Airway epithelial cell (primary cell): Measurements from ENCODE around the gene MRPS10.

- RAMPAGE, long total RNA: no peak
These were observed 35.4 kb upstream of the MDFI start for GRCh38 chr6:41602745-41603426.

GRCh38 chr6:41730868-41731496 lies 4.4 kb downstream of the TFEB start:
- RAMPAGE, long total RNA: no peak

DNA sequence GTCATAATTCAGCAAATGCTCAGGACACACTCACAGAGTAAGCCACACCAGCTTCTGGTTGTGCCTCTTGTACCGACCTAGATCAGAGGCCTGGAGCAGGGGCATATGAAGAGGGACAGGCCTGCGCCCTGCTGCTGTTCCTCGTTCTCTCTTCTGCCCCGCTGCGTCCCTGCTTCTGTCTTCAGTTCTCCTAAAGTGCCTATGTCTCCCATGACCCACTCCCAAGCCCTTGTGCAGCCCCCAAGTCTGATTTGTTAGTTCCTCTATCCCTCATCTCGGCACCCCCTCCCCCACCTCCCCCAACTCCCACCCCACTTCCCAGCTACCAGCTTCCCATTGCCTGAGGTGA lies 1.0 kb upstream of the PGC start:
- RAMPAGE, long total RNA: no peak

DNA sequence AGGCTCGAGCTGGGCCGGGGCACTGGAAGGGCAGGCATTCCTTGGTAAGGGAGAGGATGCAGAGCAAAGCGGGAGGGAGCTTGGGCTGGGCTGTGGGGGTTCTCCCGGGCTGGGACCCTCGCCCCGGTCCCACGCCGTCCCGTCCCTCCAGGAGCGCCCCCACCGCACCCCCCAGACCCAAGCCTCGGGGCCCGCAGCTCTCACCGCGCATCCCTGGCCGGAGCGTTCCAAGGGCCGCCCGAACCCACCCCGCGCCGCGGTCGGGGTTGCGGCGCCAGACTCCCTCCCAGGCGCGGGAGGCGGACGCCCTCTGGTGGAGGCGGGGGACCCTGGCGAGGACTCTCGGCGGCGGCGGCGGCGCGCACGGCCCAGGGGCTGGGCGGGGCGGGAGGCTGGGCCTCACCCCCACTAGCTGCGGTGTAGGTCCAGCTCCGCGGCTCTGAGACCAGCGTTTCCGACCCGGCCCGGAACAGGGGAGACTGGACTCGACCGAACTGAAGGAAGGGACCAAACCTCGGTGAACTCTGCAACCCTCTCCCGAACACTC lies 1.1 kb upstream of the TOMM6 start:
- RAMPAGE, long total RNA: no peak

DNA sequence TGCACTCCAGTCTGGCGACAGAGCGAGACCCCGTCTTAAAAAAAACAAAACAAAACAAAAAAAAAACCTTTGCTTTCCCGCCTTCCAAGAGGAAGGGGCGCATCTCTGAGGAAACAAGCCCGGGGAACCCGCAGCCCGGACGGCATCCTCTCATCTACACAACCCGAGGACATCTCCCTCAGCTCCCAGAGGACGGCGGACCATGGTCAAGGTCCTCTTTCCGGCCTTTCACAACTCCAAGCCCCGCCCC lies 281 bp downstream of the MED20 start:
- RAMPAGE, long total RNA: no peak

- RAMPAGE, long total RNA: no peak
These were observed 38.0 kb downstream of the C6orf132 start for GRCh38 chr6:42103935-42105255.

DNA sequence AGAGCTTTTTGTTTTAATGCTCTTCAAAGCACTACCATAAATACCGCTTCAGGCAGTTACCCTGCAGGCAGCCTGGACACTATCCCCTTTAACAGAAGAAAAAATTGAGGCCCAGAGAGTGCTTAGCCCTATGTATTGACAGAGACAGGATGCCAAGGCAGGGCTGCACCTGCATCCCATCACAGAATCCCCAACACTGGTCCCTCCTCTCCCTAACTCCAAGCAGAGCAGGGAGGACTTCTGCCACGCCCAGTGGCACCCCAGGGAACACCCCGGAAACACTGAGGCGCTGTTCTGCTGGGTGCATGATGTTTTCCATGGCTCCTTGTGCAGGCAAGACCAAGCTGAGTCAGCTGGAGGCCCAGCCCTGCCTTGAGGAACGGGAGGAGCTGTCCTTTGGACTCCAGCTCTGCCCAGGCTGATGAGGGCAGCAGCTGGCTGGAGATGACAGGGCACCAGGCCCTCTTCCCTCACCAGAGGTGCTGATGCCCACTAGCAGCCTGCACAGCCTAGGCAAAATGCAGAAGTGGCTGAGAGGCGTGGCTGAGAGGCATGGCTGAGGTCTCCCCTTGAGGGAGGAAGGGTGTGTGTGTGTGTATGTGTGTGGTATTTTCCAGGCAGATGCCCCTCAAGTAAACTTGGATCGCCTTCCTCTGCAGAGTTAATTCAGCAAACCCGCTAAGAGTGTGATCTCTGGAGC lies 2.5 kb downstream of the C6orf132 start:
- RAMPAGE, long total RNA: no peak

GRCh38 chr6:42197892-42198602 lies 3.3 kb upstream of the GUCA1B start:
- RAMPAGE, long total RNA: no peak

GRCh38 chr6:42217762-42218111 lies at the start of gene MRPS10:
Gene MRPS10, minus strand, starts transcription at chr6:42217861.
- RAMPAGE, long total RNA: start-site peak on the minus strand at chr6:42217850-42217875, 2,108 and 960 reads in 2 replicates

DNA sequence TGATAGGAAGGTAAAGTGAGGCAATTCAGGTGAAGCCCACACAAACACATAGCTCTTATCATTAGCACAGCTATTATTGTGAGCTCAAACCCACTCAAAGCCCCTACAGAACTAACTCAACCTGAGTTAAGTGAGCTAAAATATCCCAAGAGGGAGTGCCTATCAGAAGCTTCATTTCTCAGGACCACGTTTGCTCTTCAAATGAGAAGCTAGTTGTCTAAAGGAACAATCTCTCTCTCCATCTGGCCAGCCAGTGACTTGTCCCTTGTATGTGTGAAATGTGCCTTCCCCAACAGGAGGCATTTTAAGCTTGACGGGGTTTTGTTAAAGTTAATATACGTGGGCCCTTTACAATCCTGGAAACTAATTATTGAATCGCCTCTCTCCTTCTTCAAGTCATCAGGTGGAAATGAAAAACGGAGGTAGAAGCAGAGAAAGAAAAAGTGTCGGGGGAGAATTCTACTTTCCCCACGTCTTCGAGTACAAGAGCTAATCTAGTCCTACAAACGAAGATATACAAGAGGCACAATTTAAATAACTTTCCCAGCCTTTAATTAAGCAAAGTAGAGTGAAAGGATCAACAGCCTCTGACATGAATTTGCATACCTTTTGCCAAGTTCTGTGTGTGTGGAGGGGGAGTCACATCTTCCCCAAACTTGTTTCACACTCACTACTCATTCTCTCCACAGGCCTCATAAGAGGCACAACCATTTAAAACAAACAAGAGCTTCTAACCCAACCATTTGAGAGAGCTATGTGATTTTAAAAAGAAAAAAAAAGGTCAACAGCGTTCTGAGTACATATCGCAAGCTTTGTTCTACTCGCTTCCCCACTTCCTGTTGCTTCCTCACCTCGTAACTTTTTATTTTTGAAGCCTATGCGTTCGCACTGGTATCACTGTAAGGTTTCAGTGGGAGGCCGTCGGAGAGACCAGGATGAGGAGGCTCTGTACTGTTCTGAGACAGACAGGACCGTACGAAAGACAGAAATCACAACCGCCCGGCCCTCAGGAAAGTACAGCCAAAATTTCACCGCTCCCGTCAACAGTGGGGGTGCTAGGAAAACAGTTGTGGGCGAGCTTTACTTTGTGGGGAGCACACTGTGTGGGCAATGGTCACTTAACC lies 61.7 kb downstream of the TRERF1 start:
- RAMPAGE, long total RNA: no peak

GRCh38 chr6:42403100-42403934 lies 48.4 kb downstream of the TRERF1 start:
- RAMPAGE, long total RNA: no peak

DNA sequence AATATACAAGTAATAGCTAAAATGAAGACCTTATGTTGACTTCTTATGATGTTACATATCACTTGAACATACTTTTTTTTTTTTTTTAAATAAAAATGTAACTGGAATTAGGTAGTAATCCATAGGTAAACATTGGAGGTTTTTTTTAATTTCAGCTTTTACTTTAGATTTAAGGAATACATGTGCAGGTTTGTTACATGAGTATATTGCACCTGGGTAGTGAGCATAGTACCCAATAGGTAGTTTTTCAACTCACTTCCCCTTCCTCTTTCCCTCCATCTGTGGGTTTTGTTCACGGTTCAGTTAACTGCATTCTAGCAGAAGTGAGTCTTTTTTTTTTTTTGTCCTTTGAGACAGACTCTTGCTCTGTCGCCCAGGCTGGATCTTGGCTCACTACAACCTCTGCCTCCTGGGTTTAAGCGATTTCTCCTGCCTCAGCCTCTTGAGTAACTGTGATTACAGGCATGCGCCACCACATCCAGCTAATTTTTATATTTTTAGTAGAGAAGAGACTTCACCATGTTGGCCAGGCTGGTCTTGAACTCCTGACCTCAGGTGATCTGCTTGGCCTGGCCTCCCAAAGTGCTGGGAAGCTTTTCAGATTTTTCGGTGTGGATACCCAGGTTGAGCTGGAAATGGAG lies 8.7 kb downstream of the UBR2 start:
- RAMPAGE, long total RNA: no peak

- RAMPAGE, long total RNA: no peak
These were observed 24.5 kb downstream of the PRPH2 start for GRCh38 chr6:42697794-42698336.

DNA sequence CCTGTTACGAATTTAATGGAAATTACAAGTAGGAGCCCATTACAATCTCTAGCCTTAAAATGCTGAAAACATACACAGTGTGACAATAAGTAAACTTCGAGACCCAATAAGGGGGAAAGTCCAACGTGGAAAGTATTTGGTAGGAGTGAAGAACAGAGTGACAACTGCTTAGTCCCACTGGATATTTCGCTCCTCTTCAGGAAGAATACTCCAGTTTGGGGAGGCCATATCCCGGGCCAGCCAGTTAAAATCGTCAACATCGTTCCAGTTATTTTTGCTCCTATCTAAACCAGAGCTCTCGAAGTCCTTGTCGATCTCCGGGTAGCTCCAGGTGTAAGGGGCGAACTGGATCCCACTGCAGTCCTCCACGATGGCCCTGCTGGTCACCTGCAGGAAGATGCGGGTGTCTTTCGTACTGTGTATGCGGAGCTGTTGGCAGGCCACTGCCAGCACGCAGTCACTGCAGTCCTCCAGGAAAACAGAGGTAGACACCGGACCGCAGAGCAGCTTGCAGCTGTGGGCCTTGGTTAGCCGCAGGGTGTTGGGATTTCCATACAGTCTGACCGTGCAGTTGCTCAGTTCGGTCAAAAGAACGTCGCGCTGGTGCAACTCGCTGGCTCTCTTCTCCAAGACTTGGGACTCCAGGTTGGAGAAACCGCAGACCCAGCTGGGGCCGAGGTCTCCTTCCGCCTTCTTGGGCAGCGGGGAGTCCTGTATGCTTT lies 877 bp downstream of the TBCC start:
- RAMPAGE, long total RNA: no peak

GRCh38 chr6:42772511-42772952 lies 9.3 kb upstream of the BICRAL start:
- RAMPAGE, long total RNA: no peak

GRCh38 chr6:42804723-42805135 lies 22.9 kb downstream of the BICRAL start:
- RAMPAGE, long total RNA: no peak

DNA sequence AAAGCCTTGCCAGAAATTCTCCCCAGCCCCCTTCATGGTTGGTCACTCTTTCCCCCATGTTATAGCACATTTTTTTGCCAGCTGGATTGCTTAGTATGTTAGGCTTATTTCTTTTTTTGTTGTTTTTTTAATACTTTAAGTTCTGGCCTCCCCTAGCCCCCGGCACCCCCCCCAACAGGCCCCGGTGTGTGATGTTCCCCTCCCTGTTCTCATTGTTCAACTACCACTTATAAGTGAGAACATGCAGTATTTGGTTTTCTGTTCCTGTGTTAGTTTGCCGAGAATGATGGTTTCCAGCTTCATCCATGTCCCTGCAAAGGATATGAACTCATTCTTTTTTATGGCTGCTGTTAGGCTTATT lies 27.1 kb downstream of the BICRAL start:
- RAMPAGE, long total RNA: no peak

- RAMPAGE, long total RNA: no peak
These were observed 34.1 kb upstream of the RPL7L1 start for GRCh38 chr6:42845243-42845854.

DNA sequence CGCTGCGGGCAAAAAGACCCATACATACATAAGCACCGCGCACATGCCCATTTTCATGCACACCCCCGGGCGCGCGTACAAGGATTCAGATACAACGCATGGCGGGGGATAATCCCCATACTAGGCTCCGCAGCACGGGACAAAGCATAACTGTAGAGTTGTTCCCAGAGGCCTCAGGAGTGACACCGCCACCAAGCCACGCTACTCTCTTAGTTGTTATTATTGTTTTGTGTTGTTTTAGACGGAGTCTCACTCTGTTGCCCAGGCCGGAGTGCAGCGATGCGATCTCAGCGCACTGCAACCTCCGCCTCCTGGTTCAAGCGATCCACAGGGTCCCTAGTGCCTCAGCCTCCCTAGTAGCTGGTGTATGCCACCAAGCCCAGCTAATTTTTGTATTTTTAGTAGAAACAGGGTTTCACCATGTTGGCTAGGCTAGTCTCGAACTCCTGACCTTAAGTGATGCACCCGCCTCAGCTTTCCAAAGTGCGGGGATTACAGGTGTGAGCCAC lies 519 bp upstream of the C6orf226 start:
- RAMPAGE, long total RNA: no peak

- RAMPAGE, long total RNA: no peak
These were observed 439 bp upstream of the CNPY3 start for GRCh38 chr6:42928728-42929353.